Colonic mucosa (tissue), 1 donor: ENCODE measurements around a stretch of chr5.

GRCh38 chr5:93927574-93928063, 183.8 kb downstream of the FAM172A start:
- PRO-cap, result no peak

- PRO-cap, result no peak
Measured at GRCh38 chr5:94707135-94707736, 88.8 kb downstream of the SLF1 start.

DNA sequence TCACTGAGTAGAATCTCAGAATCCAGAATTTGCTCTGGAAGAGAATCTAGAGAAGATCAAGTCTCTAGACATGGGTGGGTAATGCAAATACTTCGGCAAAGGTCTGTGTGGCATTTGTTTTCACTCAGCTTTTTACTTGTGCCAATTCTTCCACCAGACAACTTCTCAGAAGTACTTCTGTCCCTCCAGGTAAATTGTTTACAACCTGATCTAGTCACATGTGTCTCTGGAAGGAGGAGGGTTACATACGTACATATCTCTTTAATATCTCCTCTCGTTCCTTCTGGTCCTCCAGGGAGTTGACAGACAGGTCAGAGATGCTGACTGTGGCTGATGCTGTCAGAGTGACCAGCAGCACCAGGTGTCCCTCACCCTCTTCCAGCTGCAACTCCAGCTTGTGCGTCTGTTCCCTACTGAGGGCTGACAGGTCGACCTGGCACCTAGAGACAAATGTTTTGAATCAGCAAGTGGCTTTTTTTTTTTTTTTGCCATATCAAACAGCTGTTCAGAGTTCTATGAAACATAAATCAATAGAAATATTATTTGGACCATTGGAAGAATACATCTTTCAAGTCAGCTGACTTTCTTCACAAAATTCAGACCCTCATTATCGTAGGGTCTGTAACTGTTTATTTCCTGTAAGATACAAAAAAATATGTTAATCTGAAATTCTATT, 276.1 kb downstream of the SLF1 start:
- PRO-cap, result no peak

DNA sequence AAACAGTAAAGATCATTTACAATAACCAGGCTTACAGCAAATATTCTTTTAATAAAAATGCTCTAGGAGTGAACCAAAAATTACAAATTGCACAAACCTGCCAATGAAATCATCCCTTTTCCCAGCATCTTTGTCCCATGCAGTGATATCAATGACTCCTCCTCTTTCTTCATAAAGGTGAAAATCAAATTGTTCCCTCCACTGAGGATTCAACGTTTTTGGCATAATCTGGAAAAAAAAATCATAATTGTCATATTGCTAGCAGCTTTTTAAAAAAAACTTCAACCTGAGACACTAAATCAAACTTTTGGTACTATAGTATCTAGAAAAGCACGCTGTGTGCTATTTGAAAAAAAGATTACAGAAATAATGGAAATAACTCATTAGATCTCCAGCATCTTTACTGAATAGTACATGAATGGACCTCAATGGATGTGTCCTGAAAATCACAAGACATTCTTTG, 290.7 kb downstream of the SLF1 start:
- PRO-cap, result no peak

GRCh38 chr5:94931374-94931987, 313.0 kb downstream of the SLF1 start:
- PRO-cap, result no peak

GRCh38 chr5:95153688-95153887, 131.3 kb downstream of the MCTP1 start:
- PRO-cap, result no peak

DNA sequence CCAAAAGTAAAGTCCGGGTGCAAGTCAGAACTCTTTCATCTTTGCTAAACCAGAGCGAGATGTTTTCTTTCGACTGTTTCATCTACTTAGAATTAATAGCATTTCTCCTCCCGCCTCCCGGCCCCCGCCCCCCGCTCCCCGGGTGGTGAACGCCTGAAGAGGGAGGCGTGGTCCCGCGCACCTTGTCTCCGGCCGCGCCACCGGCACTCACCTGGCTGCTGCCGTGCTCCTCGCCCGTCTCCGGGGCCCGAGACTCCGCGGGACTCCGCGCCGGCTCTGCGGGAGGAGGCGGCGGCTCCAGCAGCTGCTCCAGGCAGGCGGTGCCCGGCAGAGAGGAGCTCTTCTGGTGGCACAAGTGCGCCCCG, 1.3 kb downstream of the MCTP1 start:
- PRO-cap, result no peak

- PRO-cap, result no peak
Measured at GRCh38 chr5:95543128-95543815, 11.5 kb downstream of the SKIC3 start.

DNA sequence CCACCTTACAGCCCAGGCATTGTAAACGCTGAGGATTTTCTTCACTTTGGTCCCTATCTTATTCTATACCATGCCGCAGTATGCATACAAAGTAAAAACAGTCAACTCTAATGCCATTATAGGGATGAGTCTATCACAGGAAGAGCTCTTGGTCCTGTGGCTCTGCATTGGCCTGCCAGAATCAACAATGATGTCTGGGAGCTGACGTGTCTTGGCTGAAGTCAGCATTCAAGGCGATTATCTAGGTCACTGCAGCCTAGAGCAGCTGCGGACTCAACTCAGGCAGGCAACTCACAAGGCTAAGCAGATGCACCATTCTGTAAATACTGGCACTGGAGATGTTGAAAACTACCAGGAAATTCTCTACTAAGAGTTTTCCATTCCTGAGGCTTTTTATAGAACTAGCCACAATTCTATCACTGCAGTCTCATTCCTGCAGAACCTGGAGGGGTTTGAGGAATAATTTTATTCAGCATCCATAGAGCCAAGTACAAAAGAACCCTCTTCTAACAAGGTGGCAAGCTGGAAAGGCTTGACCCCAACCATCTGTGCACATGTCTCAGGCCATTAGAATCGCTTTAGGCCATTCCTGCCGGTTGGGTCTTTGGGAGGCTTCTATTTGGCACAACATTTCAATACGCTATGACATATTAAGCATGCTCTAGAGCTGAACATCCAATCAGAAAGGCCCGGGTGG, 13.2 kb downstream of the SPATA9 start:
- PRO-cap, result no peak

GRCh38 chr5:95732241-95732434, 1.0 kb downstream of the RHOBTB3 start:
- PRO-cap, result no peak

DNA sequence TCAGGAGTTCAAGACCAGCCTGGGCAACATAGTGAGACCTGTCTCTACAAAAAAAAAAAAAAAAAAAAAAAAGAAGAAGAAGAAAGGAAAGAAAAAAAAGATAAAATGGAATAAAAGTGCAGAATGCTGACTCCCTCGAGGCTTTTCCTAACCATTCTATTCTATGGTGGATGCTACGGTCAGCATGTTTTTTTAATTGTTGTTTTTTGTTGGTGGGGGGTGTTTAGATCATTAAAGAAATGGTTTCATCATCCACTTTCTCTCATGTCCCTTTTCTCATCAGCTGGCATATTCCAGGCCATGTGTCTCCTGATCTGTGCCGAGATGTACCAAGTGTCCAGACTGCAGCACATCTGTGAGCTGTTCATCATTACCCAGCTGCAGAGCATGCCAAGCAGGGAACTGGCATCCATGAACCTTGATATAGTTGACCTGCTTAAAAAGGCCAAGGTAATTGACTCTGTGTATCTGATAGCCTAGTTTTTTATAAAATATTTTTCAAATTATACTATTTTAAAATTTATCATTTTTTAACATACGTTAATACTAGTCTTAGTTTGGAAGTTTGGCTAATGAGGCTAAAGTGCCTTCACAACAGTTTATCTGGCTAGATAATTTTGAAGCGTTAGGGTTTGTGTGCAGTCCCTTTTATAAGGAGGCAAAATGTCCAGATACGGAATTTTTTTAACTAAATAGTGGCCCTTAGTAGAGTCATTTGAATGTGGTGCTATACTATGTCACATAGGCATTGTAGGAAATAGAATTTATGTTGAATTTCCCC, 38.8 kb downstream of the GLRX start:
- PRO-cap, result no peak

DNA sequence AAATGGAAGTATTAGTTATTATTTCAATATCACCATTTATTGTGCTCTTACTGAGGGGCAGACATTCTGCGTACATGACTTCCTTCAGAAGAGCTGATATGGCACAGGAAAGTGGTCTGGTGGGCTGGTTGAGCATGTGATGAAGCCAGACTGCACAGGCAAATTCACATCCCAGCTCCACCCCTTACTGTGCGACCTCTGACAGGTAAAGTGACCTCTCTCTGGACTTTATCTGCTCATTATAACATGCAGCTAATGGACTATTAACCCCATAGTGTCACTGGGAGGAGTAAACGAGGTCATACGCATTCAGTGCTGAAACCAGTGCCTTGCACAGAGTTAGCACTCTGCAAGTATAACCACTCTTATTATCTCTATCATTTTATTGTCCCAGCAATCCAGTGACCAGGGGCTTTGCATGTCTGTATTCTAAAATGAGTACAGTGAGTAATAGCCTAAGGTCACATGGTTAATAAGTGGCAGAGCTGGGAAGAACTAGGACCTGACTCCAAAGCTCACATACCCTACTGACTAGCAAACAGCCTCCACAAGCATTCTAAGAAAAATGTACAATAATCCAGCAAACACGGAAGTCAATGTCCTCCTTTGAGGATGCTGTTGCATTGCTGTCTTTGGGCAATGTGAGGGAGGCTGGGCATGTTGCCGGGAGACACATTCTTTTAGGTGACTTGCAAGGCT, 19.2 kb downstream of the GLRX start:
- PRO-cap, result no peak

GRCh38 chr5:95852057-95852574, 29.6 kb upstream of the GLRX start:
- PRO-cap, result no peak

GRCh38 chr5:95858552-95859720, 36.4 kb upstream of the GLRX start:
- PRO-cap, result no peak

DNA sequence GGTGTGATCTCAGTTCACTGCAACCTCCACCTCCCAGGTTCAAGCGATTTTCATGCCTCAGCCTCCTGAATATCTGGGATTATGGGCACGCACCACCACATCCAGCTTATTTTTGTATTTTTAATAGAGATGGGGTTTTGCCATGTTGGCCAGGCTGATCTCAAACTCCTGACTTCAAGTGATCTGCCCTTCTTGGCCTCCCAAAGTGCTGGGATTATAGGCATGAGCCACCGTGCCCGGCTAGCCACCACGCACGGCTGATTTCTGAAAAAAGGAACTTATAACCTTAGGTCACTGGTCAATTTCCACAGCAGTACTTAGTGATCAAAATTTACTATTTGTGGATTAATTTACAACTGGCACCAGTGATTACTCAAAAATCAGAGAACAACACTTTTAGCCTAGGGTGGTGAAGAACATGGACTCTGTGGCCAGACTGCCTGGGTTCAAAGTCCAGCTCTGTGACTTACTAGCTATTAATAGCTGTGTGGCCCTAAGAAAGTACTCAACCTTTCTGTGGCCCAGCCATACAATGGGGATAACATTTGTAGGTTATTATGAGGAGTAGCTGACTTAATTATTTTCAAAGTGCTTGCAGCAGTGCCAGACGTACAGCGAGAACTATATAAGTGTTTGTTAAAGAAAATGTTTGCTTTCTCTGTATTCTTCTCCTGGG, 50.8 kb upstream of the GLRX start:
- PRO-cap, result no peak

GRCh38 chr5:95883262-95884016, 60.9 kb upstream of the GLRX start:
- PRO-cap, result no peak

- PRO-cap, result unidirectional peak, minus-strand start at chr5:95884120
Measured at GRCh38 chr5:95884017-95884610, 61.6 kb upstream of the GLRX start.

- PRO-cap, result no peak
Measured at GRCh38 chr5:95925206-95926423, 36.0 kb downstream of the ELL2 start.

DNA sequence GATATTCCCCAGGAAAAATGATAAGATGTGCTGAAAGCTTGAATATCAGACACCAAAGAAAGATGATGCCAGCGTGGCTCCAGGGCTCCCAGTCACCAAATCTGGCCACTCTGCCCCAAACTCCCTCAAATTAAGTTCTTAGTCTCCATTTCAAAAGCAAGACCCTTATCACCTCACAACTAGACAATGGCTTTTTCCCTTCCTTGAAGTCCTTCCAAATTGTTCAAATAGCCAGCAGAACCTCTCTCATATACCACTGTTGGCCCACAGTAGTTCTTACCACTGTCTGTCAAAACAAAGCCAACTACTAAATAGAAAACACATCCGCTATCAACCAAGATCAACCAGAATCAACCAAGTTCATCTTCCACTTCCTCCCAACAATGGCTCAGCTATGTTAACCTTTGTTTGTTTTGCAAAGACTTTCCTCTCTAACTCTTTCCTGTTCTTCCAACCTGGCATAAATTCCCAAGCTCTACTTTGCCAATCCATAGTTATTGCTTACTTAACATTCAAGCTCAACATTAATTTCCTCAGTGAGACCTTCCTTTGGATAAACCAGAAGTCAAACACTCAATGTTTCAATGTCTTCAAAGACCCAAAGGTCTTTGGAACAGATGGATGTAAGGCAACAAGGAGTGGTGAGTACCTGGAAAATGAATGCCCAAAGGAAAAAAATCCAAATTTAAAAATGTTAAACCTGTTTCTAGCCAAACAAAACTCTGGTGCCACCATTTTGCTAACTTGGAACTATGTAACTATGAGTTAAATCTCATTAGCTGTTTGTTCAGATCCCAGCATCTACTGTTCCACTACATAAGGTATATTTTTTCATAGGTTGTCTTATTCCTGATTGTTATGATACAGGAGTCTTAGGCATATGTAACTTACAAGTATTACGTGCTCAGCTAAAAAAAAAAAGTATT, 15.1 kb downstream of the ELL2 start:
- PRO-cap, result no peak

GRCh38 chr5:95961194-95961296, 606 bp downstream of the ELL2 start:
- PRO-cap, result no peak